Cardiac atrium fibroblast (primary cell): Measurements from ENCODE around the genes SEC14L6, GAL3ST1 and TCN2.

GRCh38 chr22:30261019-30261927 lies 5.4 kb downstream of the OSM start:
- RAMPAGE, long total RNA, result no peak

- RAMPAGE, long total RNA, result no peak
These were observed 1.5 kb upstream of the CASTOR1 start for GRCh38 chr22:30290426-30291598.

GRCh38 chr22:30325643-30326115 lies 1.1 kb downstream of the TBC1D10A start:
- RAMPAGE, long total RNA, result no peak

- RAMPAGE, long total RNA, result no peak
These were observed at the start of gene SEC14L6 for GRCh38 chr22:30546593-30546846. SEC14L6 (minus strand) TSS chr22:30546741.

GRCh38 chr22:30573879-30575064 lies at the start of gene GAL3ST1:
GAL3ST1 (minus strand) TSS chr22:30574665.
- RAMPAGE, long total RNA, result no peak

DNA sequence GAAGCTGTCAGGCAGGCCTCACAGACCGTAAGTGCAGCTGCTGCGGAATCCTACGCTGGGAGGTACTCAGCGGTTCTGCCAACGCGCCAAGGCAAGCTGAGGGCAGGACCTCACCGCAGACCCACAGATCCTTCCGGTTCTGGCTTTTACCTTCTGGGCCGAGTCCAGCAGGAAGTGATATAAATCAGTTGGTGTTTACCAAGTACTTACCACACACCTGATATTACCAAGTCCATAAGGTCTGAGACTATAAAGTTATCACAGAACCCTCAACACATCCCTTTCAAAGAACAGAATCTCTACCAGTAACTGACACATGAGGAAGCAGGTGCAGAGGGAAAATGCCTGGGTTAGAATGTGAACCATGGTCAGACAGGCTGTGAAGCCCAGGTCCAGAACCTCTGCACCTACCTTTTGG lies 1.6 kb upstream of the GAL3ST1 start:
- RAMPAGE, long total RNA, result no peak

DNA sequence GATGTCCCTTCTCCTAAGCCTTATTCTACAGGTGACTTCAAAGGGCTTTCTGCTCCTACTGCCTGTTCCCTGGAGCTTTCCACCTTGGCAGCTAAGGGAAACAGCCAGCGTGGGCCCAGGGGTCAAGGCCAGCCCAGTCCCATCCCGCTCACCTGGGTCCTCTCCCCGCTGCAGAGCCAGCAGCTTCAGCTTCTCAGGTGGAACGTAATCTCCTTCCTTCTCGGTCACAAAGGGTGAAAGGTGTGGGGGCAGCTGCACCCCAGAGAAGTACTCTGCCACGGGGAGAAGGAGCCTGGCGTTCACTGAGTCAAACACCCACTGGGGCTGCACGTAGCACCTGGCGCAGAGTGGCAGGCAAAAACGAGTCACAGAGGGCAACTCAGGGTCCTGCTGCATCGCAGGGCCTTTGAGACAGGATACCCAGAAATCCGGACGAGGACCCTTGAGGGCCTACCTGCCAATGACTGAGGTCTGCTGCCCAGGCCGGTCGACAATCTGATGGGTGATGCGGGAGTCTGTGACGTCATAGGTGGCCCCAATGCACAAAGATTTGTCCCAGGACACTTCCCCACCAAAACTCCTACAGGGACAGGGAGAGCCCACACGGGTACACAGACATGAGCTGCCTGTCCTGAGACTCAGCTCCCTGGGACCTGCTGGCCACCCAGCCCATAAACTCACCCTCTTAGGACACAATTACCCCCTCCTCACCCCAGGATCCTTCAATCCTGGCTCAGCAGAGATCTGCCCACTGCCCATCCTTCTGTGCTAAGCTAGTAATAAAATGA lies 5.3 kb upstream of the GAL3ST1 start:
- RAMPAGE, long total RNA, result no peak

- RAMPAGE, long total RNA, result start-site peak on the plus strand at chr22:30607182-30607195, 33 and 19 reads in 2 replicates
These were observed at the start of gene TCN2 for GRCh38 chr22:30606367-30607420. TCN2 (plus strand) TSS chr22:30607174.

DNA sequence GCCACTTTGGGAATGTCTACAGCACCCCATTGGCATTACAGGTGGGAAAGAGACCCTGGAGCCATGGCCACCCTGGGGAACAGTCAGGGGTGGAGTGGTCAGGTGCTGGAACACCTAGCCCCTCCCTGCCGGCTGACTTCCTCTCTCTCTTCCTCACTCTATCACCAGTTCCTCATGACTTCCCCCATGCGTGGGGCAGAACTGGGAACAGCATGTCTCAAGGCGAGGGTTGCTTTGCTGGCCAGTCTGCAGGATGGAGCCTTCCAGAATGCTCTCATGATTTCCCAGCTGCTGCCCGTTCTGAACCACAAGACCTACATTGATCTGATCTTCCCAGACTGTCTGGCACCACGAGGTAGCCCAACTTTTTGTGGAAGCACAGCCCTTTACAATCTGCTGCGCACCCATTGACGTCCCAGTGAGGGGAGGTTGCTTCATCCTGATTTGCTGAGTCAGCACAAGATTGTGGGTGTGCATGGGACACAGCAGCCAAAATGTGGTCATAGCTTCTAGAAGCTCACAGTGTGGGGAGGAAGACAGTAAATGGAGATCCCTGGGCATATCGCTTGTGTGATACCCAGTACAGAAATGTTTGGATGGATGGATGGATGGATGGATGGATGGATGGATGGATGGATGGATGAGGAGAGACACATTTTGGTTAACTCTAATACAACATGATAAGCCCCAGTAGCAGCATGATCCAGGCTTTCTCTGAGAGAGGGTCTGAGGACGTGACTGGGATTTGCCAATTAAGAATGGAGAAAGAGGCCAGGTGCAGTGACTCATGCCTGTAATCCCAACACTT lies 8.7 kb downstream of the TCN2 start:
- RAMPAGE, long total RNA, result no peak

GRCh38 chr22:30927180-30927916 lies 41.2 kb downstream of the MORC2 start:
- RAMPAGE, long total RNA, result no peak

DNA sequence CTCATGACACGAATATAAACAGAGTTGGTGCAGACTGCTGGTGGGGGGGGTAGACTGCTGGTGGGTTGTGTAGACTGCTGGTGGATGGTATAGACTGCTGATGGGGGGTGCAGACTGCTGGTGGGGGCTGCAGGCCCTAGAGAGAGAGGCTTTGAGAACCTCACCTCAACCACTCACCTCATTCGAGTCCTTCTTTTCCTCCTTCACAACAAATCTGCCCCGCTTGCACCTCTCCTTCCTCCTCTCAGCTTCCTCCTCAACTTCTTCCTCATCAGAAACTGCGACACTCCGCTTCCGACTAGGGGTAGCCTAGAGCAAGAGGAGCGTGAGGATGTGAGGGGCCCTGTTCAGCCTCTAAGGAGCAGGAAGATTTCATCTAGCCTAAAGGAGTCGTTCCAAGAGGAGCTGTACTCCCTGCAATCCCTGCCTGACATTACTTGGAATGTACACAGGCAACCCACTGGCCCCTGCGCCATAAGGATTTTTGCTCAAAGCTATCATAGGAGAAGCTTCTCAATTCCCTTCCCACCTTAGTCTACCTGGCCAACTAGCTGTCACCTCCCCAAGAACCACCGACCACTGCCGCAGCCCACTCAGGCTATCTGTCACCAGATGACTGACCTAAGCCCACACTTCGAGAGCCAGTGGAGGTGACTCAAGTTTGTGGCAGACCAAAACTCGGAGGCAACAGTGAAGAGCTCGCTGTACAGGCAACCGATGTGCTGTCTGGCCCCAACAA lies 34.5 kb downstream of the MORC2 start:
- RAMPAGE, long total RNA, result no peak

DNA sequence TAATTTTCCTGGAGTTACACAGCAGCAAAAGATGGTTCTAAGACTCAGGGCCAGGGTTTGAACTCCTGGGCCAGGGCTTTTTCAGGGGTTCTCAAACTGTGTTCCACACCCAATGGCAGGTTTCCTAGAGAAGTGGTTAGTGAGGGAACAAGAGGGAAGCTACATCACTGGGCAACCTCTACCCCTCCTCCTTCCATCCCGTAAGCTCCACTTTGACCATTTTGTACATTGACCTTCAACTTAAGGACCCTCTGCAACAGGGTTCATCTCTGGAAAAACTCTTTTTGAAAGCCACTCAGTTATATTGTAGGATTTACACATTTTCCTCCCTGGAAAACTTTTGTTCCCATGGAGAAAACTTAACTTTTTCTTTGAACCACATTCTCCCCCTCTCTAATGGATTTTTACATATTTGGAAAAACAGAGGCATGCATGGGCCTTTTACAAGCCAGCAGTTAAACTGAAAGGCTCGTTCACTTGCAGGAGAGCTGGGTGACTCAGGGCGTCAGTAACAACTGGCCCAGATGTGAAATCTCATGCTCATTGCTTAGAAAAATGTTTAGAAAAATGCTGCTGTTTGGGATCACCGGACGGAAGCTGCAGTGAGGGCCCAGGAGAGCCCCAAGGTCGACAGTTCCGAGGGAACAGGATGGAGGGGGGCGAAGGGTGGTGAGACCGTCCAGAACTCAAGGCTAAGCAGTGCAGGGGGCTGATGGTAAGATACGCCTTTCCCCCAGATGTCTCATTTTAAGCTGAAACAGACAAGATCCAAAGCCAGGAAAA lies 41.9 kb upstream of the SMTN start:
- RAMPAGE, long total RNA, result no peak

DNA sequence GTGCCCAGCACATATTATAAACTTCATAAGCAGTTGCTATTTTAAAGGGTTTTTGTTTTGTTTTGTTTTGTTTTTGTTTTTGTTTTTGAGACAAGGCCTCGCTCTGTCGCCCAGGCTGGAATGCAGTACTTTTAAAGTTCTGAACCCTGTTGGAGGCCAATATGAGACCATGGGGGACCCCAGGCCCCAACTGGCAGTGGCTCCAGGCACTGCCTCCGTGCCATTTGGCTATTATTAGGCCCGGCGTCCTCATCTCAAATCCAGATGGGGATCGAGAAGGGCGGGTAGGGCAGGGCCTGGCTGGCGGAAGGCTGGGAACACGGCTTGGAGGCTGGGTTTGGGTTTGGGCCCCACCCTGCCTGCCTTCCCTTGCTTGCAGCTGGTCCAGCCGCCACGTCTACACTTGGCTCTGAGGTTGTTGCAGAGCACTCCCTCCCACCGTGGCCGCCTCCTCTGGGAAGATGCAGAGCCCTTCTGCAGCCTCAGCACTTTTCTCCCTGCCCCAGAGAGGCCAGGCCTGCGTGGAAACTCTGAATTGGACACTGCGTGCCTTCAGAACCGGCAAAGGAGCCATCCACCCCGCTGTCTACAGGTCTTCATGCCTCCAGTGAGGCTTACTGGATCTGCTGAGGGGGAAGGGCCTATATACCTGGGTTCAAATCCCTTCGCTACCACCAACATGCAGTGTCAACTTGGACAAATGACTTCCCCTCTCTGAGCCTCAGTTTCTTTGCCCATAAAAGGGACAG lies 5.2 kb upstream of the SMTN start:
- RAMPAGE, long total RNA, result no peak

DNA sequence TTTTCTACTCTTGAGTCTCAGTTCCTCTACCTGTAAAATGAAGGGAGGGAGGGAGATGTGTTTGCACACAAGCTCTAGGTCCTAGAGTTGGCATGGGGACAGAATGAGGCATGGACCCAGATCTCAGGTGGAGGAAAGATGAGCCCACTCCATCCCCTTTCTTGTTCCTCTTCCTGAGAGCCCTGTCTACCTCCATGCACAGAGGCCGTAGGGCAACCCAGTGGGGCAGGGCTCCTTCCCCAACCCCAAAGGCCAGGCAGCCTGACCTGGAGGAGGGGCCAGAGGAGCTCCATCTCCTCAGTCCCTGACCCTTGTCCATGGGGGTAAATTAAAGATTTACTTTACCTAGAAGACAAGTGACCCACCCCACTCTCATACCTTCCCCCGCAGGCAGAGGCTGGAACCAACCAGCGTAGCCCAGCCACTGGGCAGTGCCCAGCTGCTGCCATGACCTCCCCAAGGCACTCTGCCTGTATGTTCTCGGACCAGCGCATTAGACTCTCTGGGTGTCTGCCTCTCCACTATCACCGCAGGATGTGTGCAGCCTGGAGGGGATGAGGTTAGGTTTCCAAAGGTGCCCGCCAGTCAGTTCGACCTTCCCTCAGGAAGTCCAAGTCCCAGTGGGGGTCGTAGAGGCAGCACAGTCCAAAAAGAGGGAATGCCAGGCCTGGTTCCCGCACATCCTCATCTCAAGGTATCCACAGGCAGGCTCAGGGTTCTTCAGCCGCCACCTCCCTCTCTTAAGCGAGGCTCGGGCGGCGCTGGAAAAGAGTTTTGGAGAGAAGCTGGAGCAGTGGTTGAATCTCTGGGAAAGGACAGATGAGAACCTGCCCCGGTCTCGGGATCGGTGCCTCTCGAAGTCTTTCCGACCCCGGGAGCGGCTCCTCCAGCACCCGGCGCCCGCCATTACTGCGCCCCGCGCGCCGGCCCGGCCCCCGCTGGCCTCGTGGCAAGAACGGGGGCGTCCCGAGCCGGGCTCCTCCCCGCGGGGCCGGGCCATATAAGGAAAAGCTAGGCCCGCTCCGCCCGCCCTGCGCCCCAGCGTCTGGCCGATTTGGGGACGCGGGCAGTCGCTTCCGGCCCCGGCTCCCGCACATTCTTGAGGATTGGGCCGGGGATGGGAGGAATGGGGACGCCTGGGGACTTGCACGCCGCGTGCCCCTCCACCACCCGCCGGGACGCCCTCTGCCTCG lies 3.2 kb downstream of the SMTN start:
- RAMPAGE, long total RNA, result no peak

DNA sequence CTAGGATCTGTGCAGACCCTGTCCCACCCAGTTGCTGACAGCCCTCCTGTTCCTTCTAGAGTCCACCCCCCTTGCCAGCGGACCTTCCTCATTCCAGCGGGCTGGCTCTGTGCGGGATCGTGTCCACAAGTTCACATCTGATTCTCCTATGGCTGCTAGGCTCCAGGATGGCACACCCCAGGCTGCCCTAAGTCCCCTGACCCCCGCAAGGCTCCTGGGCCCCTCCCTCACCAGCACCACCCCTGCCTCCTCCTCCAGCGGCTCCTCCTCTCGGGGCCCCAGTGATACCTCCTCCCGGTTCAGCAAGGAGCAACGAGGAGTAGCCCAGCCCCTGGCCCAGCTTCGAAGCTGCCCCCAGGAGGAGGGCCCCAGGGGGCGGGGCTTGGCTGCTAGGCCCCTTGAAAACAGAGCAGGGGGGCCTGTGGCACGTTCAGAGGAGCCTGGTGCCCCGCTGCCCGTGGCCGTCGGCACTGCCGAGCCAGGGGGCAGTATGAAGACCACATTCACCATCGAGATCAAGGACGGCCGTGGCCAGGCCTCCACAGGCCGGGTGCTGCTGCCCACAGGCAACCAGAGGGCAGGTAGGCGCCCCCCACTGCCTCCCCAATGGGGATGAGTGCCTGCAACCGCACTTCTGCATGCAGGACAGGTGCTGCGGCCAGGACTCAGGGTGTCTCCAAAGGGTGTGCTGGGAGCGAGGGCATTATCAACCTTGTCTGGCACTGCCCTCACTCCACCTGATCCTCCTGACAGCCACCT lies 10.0 kb downstream of the SMTN start:
- RAMPAGE, long total RNA, result no peak

DNA sequence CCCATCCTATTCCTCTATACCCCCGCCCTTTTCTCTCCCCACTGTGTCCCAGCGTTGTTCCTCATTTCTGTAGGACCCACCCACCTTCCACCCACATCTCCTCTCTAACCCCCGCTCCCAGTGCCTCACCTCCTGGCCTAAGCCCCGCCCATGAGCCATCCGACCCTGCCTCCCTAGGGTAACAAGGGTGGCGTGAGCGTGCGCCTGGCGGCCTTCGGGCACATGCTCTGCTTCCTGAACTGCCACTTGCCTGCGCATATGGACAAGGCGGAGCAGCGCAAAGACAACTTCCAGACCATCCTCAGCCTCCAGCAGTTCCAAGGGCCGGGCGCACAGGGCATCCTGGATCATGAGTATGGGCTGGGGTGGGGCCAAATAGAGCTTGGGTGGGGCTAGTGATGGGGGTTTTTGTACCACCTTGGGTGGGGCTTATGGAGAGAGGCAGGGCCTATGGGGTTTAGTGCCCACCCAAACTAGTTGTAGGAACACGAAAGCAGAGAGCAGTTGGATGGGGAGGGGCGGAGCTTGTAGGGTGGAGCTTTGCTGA lies 4.5 kb downstream of the INPP5J start:
- RAMPAGE, long total RNA, result no peak

DNA sequence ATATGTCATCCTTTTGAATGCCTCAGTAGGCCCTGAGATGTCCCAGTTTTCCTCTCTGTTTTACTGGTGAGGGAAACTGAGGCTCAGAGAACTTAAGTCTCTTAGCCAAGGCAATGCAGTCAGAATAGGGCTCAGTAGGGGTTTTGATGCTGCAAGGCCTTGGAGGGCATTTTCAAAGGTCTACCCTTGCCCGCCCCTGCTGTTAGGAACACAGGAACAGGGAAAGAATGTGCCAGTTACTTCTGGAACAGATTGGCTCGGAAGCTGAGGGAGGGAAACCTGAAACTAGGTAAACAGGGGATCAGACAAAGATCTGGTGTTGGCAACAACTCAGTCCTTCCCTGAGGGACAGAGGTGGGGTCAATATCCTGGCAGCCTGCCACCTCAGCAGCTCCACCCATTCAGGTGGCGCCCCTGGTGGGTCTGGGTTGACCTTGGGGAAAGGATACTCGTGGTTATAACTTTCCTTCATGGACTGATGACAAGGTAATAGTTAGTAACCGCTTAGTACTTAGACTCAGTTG lies 8.6 kb downstream of the PLA2G3 start:
- RAMPAGE, long total RNA, result no peak

DNA sequence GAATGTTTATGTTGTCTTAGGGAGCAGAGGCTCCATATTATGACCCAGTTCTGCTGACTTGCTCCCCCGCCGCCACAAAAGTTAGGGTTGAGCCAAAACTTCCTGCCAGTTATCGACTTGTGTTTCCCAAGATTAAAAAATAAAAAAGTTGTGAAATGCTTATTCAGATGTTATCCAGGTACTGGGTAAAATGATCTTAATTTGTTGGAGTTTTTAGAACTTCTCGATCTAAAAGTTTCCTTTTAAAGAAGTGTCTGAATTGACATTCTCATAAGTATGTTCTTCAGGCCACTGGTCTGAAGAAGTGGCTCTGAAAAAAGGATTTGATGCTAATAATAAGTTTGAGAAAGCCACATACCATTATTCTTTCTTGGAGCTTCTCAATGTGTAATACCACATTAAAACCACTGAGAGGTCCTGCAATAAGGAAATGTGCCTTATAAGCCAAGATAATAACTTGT lies 2.2 kb downstream of the RNF185 start:
- RAMPAGE, long total RNA, result no peak

GRCh38 chr22:31204228-31204807 lies 7.8 kb upstream of the LIMK2 start:
- RAMPAGE, long total RNA, result no peak

DNA sequence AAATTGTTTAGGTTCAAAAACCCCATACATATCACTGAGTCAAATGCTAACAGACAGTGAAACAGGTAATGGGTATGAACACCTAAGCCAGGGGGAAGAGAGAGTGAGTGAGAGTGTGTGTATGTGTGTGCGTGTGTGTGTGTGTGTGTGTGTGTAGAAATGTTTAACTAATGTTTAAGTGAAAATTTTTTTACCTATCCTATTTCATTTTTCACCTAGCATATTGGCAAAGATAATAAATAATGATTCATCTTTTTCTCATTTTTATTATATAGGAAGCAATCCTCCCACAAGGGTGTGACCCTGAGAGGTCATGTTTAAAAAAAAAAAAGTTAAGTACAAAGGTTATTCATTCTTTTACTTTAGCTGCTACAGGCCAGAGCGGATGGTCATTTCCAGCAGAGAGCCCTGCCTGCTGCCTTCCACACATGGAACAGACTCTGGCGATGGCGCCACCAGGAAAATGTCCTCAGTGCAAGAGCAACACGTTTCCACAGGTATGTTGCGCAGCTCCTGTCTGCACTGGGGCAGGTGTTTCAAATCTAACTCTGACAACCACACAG lies 72.9 kb downstream of the PISD start:
- RAMPAGE, long total RNA, result no peak